Panc1 (cell line): ENCODE data around the genes WFDC6 and TNNC2.

- RRBS, 2 experiments: 67 to 82% methylated on average over 4 of the region's 12 CpGs
Observed at GRCh38 chr20:44407268-44407871, 51.9 kb downstream of the HNF4A start.

DNA sequence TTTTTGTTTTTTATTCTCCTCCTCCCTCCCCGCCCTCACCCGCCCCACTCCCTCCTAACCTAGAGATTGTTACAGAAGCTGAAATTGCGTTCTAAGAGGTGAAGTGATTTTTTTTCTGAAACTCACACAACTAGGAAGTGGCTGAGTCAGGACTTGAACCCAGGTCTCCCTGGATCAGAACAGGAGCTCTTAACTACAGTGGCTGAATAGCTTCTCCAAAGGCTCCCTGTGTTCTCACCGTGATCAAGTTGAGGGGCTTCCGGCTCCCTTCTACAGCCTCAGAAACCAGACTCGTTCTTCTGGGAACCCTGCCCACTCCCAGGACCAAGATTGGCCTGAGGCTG, 44.7 kb upstream of the TTPAL start:
- RRBS, 2 experiments: no CpG with 5 or more reads among the region's 6 CpGs

GRCh38 chr20:44585994-44586856, 3.8 kb downstream of the PKIG start:
- RRBS, 2 experiments: no CpG with 5 or more reads among the region's 5 CpGs

DNA sequence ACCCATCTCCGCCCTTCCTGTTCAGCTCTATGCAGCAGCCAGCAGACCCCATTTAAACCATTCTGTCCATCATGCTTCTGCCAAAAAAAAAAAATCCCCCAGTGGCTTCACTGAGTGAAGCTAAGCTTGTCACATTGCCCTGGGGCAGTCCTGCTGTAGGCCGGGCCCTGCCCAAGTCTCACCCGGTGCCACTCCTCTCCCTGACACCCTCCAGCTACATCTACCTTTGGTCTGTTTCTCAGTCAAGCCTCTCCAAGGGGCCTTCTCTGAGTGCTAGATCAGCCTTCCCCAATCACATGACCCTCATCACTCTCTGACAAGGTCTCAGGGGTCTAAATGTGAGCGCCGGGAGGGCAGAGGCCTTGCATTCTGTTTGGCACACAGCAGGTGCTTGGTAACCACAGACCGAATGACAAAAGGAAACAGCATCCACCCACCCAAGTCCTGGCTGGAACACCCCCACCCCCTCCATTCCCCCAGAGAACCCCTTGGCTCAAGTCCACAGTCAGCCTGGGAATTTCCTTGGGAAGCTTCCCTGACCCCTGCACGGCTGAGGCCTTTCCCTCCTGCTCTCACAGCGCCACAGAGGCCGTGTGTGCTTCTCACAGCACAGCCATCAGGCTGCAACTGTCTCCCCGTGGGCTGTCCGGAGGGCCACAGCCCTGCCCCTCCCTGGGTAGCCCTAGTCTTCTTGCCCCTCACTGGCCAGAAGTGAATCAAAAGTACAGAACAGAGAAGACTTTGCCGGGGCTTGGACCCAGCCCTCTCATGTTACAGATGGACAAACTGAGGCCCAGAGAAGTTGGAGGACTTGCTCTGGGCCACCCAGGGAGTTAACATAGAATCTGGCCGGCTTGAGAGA, 32.9 kb downstream of the PKIG start:
- RRBS, 2 experiments: 61 to 75% methylated on average over 3 of the region's 13 CpGs

DNA sequence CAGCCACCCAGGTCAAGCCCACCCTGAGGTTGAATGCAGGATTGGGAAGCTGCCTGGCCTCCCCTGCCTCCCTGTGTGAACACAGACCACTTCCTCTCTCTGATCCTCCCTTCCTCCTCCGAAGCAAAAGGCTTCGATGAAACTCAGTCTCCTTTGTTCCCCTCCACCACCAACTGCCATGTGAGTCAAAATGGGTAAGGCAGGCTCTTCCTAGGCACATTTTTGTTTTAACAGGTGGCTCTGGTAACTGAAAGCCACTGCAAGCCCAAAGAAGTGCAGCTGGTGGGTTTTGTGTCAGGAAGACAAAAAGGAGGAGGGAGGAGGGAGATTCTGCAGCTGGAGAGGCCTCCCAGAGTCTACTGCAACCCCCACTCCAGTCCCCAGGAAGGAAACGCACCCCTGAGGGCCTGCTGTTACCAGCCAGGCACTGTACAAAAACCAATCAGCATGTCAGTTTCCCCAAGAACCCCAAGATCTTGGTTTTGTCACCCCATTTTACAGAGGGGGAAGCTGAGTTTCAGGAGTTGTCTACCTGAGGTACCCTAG, 5.3 kb downstream of the ADA start:
- RRBS, 2 experiments: no CpG with 5 or more reads among the region's 3 CpGs

DNA sequence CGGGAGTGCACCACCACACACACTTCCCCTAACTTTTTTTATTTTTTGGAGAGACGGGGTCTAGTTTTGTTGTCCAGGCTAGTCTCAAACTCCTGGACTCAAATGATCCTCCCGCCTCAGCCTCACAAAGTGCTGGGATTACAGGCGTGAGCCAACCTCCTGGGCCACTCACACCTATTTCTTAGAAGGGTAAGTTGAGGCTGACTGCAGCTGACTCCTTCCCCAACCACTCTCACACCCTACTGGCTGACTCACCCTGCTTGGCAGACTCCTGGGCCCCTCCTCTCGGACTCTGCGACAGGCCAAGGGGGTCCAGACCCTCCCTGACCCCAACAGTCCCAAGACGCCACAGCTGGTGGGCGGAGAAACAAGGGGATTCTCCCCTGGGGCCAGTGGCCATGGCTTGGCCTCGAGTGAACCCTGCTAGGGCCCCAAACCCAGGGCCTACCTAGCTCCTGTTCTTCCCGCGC, 896 bp downstream of the ADA start:
- RRBS, 2 experiments: no CpG with 5 or more reads among the region's 11 CpGs

DNA sequence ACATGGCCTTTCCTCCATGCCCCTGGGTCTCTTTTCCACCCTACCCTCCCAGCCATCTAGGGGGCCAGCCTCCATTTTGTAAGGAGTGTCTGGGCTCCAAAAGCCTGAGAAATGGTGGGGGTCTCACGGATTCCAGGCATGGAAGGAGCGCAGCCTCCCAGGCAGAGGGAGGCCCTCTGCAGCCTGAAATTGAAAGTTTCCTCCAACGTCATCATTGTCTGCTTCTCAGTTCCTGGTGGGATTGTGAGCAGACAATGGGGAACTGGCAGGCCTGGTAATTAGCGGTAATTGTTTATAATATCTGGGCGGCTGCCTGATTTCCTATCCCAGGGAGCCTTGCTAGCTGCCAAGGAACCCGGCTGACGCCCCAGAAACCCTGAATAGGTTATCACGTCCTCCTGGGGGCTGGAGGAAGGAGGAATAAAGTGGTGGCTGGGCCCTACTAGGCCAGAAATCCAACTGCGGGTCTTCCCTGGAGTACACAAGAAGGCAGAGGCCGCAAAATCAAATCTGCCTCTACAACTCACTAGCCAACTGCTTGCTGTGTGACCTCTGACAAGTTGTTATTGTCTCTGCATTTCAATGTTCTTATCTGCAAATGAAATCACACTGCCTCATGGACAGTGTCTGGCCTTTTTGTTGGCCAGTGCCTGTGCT, 16.8 kb downstream of the KCNK15 start:
- RRBS, 2 experiments: no CpG with 5 or more reads among the region's 10 CpGs

DNA sequence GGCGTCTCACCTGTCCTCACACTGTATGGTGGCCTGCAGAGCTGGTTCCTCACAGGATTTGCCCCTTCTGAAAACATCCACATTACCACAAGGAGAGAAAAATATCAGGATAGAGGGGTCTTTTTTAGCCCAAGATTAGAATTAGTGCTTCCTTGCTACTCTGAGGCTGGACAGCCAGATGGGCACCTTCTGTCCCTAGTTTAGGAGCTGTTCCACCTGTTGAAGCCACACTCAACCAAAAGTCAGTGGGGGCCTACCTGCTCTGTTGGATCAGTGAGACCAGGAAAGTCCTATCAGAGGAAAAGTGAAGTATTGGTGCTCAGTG, 984 bp upstream of the PABPC1L start:
- RRBS, 2 experiments: no CpG with 5 or more reads among the region's 1 CpG

- RRBS, 2 experiments: no CpG with 5 or more reads among the region's 7 CpGs
Observed at GRCh38 chr20:45081143-45081921, 19.6 kb downstream of the KCNS1 start.

DNA sequence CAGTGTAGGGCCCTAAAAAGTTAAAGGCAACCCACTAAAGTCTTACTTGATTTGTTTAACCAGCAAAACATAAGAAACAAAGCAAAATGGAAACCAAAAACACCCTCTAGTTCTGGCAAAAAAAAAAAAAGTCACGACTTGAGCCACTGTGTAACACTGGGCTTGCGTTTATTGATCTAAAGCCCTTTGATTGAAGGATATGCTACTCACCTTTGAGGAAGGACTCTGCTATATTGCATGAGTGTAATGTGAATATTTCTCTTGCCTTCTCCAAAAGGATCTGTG, 12.1 kb downstream of the KCNS1 start:
- RRBS, 2 experiments: no CpG with 5 or more reads among the region's 2 CpGs

- RRBS, 2 experiments: no CpG with 5 or more reads among the region's 6 CpGs
Observed at GRCh38 chr20:45117477-45118096, 2.6 kb upstream of the WFDC5 start.

DNA sequence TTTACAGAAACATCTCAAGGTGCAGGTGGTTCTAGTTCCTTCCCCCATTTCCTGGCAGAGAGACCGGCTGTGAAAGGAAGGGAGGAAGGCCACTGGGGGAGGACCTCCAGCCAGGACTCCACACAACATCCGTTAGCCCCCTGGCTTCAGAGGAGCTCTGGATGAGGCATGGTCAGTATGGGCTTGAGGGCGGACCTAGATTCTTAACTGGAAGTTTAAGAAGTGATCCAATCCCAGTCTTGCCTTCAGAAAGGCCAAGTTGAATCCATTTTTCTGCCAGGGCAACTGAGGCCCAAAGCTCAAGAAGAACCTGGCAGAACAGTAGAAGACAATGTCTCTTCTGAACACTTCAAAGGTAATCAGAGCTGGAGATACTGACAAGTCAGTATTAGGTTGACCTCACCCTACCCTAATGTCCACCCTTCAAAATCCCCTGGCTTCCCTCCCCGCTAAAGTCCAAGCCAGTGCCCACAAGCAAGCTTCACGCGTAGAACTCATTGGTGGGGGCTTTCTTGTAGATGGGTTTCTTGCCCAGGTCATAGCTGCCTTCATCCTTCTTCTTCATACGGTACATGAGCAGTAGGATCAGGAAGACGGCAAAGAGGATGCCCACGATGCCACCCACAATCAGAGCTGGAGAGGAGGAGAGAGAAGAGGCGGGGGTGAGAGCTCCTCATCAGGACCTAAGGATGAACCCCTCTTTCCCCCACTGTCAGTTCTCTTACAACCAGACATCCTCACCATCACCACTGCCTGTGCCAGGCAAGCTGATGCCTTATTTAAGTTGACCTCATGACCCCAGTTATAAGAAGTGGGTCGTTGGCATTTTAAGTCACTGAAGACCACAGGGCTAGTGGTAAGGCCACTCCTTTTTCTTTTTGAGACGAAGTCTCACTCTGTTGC, 18.9 kb upstream of the MATN4 start:
- RRBS, 2 experiments: no CpG with 5 or more reads among the region's 12 CpGs

DNA sequence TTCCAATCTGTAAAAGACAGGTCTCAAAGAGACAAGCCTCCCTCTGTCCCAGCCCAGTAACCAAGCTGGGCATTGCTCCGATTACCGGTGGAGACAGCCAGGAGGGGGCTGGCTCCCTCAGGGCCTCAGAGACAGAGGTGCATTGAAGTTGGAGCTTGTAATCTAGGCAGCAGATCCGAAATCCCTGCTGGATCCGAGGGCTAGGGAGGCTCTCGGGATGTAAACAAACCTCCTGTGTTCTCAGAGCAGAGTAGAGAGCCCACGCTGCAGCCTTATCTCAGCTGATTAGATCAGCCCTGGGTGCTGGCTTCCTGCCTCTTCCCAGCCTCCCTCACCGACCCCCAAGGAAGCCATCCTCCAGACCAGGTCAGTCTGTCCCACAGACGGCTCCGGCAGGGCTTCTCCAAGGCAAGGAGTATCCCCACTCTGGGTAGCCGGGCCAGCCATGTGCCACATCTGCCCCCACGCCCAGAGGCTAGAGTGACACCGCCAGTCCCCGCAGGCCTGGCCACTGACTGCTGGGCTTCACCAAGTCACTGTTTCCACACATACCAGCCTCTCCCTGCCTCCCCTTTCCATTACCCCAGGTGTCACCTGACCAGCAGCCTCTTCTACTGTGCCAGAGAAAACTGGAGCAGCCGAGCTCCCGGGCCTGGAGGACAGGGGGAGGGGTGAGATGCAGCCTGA, 6.2 kb downstream of the SDC4 start:
- RRBS, 2 experiments: 0 to 12% methylated on average over 1 to 2 of the region's 15 CpGs

- RRBS, 2 experiments: no CpG with 5 or more reads among the region's 6 CpGs
Observed at GRCh38 chr20:45372005-45372492, 6.1 kb downstream of the TP53TG5 start.

DNA sequence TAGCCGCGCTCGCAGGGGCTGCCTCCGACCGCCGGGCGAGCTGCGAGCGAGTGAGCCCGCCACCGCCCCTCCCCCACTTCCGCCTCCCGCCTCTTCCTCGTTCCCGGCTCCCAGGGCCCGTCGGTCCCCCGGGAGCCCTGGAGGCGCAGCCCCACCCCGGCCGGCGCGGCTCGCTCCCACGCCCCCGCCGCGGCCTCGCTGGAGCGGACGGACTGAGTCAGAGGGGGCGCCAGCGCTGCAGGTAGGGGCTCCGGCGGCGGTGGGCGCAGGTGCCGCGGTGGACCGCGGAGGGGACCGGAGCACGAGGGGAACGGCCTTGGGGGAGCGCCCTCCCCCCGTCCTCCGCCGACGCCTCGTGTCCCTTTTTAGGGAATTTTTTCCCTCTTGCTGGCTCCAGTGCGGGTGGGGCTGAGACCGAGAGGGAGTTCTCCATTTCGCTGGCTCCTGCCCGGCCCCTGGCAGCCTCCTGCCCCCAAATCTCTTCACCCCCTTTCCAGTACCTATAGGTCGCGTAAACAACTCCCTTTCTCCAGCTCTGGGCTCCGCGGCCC, 1.5 kb upstream of the DBNDD2 start:
- RRBS, 2 experiments: 1 to 4% methylated on average over 37 of the region's 58 CpGs

GRCh38 chr20:45410614-45411534, 2.8 kb downstream of the DBNDD2 start:
- RRBS, 2 experiments: no CpG with 5 or more reads among the region's 13 CpGs

GRCh38 chr20:45418133-45418542, 2.2 kb downstream of the PIGT start:
- RRBS, 2 experiments: no CpG with 5 or more reads among the region's 4 CpGs

GRCh38 chr20:45447512-45447869, 22.1 kb upstream of the WFDC2 start:
- RRBS, 2 experiments: no CpG with 5 or more reads among the region's 8 CpGs

DNA sequence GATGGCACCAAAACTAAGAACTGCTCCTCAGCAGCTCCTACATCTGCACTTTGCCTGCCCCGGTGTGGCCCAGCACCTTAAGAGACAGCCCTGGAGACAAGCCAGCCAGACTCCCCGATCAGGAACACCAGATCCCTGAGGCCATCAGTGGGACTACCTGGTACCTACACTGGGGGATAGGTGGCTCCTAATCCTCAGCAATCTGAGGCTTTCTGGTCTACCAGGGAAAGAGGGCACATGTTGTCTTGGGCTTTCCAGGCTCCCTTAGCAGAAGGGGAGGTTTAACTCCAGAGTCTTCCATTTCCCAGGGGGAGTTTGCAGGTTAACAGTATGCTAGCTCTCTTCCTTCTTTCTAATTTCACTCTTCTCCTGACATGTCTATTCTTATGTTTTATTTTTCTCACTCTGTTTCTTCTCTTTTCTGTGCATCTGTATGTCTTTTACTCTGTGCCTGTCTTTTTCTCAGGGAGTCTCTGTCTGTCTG, at the start of gene WFDC6:
TSS of gene WFDC6 (minus strand) at position 53 of the 484 bp plus-strand sequence.
- RRBS, 2 experiments: no CpG with 5 or more reads among the region's 2 CpGs

DNA sequence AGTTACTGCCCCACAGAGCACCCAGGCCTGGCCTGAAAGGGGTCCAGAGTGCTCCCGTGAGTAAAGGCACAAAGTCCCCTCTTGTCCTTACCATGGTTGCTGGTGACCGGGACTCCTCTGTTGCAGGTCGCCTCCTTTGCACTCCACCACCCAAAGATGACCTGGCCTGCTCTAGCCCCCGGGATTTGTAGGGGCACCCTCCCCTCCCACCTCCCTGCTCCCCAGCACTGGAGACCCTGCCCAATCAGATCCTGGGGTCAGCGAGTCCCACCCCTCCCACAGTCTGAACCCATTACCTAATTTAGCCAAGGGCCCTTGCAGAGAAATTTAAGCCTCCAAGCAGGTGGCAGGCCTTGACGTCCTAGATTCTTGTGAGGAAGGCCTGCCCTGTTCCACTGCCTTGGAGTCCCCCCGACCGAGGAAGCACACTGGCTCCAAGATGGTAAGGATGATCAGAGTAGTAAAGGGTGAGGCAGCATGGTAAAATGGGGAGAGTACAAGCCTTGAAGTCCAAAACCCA, at the start of gene TNNC2:
TSS of gene TNNC2 (minus strand) at position 158 of the 520 bp plus-strand sequence.
- RRBS, 2 experiments: 69 to 74% methylated on average over 3 of the region's 8 CpGs